Neural progenitor cell (in vitro differentiated cells): ENCODE measurements around the genes GOLGA6L6 and OR4M2B.

GRCh38 chr15:20541582-20542120, at the start of gene GOLGA6L6:
GOLGA6L6 (minus strand) TSS chr15:20541800.
- RAMPAGE, long total RNA = no peak

GRCh38 chr15:21637704-21638208, at the start of gene OR4M2B:
OR4M2B (plus strand) TSS chr15:21637909.
- RAMPAGE, long total RNA = no peak

DNA sequence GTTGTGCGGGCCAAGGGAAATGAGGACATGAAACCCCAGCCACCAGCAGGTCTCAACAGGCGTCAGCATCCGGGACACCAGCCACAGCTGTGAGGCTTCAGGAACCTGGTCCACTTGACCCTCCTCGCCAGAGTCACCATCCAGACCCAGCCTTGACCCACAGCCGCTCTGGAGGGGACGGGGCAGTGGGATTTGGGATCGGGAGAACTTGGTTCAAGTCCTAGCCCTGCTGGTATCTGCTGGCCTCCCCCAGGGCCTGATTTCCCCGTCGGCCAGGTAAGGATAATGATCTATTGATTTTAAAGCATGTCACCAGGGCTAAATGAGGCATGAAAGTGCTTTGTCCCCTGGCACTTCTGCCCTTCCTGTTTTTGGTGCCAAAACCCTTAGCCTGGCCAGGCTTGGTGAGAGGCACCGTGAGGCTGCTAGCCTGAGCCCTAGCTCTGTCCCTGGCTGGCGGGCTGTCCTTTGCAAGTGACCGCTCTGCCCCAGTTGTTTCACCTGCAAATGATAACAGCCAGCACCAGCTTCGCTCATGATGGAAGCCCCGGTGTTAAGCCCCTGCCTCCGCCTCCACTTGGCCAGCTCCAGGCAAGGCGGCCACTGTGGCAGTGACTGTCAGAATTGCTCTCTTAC, 156.5 kb downstream of the OR4N4 start:
- RAMPAGE, long total RNA = no peak

- RAMPAGE, long total RNA = no peak
These were observed 165.7 kb downstream of the OR4N4 start for GRCh38 chr15:22259973-22260382.

GRCh38 chr15:22776004-22776576, 10.4 kb upstream of the NIPA1 start:
- RAMPAGE, long total RNA = no peak

DNA sequence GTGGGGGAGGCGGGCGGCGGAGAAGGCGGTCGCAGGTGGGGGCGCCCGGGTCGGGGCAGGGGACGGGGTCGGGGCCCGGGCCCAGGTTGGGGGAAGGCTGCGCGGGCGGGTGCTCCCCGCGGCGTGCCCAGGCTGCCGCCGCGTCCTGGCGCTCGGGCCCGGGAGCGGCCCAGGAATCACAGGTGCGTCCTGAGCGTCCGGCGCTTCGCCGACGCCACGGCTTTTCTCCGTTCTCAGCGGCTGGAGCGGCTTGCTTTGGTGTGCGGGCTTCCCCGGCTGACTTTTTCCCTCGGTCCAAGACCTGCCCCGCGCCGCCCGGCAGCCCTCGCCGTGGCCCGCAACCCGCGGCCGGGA, 402 bp downstream of the NIPA1 start:
- RAMPAGE, long total RNA = no peak

- RAMPAGE, long total RNA = no peak
These were observed 28.3 kb downstream of the CYFIP1 start for GRCh38 chr15:22951865-22952290.

DNA sequence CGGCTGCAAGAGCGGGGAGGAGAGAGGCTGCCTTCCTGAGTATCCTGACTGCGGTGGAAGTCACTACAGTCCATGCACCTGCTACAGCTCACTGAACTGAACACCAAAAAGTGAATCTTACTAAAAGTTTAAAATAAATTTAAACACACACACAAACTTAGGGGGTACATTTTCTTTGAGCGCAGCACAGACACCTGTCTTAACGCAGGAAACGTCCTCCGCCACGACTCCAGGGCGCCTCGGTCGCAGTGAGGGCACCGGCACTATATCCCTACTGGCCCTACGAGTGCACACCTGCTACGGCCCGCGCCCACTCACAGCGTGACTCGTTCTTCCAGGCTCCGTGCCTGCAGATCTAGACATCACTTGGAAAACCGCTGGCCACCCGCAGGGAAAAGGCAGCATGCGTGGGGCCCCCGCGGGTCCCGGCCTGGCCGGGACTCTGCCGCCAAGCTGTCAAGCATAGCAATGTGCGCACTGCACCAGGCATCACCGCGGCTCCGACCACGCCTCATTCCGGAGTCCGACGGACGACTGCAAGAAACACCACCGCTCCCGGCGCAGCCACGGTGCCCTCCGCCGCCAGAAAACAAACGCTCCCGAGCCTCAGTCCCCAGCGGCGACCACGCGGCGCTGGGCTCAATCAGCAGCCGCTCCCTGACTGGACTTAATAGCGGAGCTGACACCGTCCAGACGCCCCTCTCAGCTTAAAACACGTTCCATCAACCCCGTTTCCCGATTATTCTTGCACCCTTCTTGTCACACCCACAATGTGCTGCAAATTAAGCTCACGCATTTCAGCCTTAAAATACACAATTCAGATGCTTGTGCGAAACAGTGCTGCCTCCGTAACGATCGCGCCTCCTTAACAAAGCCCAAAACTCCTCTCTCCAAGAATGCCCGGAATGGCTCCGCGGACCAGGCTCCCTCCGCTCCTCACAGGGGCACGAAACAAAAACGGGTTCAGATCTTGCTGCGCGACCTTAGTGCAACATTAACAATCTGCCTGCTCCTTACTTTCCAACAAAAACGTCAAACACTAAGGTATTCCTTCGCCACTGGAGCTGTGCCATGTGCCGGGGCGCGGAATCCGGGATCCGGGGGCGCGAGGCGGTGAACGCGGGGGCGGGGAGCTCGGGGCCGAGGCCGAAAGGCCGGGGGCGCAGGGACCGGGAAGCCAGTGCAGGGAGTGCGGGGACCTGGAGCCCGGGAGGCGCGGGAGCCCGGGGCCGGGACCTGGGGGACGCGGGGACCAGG, 873 bp downstream of the CYFIP1 start:
- RAMPAGE, long total RNA = no peak

- RAMPAGE, long total RNA = no peak
These were observed 23.4 kb downstream of the GOLGA6L26 start for GRCh38 chr15:23310438-23311172.

GRCh38 chr15:23401493-23402439, 45.3 kb downstream of the GOLGA6L2 start:
- RAMPAGE, long total RNA = no peak

DNA sequence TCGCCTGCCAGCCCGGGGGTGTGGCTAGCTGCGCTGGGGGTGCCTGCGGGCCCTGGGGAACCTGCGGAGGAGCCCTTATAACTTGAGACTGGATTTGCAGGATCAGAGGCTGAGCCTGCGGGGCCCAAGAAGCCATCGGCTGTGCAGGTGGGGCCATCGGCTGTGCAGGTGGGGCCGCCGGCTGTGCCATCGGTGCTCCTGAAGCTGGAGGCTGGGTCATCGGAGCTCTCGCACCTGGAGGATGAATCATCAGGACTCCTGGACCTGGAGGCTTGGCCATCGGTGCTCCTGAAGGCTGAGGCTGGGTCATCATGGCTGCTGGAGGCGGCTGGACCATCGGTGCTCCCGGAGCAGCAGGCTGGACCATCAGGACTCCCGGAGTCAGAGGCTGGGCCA, 1.0 kb downstream of the MAGEL2 start:
- RAMPAGE, long total RNA = no peak

- RAMPAGE, long total RNA = no peak
These were observed 1.2 kb downstream of the NDN start for GRCh38 chr15:23685834-23686362.

DNA sequence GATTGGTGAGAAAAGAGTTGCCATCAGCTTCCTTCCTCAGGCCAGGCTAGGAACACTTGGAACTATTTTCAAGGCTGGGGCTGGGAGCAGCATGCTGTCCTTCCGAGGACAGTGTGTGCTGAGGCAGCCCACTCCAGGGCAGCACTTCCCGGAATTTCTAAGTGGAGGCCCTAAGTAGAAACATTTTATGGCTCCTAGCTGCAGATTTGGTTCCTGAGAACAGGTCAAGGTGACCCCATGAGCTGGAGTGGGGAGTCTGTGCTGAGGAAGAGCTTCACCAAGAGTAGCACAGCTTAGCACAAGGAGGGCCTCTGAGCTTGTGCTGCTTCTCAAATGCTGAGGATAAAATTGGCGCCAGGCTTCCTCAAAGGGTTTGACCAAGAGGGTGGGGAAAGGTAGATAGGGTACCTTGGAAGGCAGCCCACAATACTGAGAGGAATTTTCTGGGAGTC, 111.1 kb upstream of the NDN start:
- RAMPAGE, long total RNA = no peak

DNA sequence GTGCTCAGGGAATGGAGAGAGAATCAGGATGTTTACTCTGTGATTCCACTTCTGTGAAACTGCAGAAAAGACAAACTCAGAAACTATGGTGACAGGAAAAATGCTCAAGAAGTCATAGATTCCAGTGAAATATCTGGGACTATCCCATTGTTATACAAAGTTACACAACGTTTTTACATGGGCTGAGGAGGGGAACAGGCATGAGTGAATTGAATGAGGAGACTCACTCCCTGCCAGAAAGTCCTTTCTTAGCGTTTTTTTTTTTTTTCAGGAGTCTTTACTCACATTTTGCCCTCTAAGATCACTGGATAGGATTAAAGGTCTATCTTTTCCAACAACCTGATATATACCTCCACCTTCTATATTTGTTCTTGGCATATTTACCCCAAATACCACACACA, 153.0 kb upstream of the NDN start:
- RAMPAGE, long total RNA = no peak

GRCh38 chr15:24915854-24916221, 38.9 kb upstream of the SNRPN start:
- RAMPAGE, long total RNA = no peak

- RAMPAGE, long total RNA = no peak
These were observed 99.3 kb downstream of the SNRPN start for GRCh38 chr15:25054098-25054534.

- RAMPAGE, long total RNA = no peak
These were observed 110.1 kb downstream of the SNRPN start for GRCh38 chr15:25064974-25065173.

DNA sequence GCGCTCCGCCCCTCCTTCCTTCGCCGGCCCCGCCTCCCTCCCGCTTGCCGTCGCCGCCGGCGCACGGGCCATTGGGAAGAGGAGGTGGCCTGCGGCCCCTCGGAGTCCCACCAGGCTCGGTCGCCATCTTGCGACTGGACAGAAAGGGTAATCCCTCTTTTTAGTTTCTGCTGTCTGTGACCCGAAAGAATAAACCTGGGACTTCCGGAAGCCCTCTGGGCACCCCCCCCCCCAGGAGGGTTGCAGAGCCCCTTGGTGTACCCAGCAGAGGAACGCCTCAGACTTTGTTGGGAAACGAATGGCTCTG, 265 bp upstream of the UBE3A start:
- RAMPAGE, long total RNA = no peak

DNA sequence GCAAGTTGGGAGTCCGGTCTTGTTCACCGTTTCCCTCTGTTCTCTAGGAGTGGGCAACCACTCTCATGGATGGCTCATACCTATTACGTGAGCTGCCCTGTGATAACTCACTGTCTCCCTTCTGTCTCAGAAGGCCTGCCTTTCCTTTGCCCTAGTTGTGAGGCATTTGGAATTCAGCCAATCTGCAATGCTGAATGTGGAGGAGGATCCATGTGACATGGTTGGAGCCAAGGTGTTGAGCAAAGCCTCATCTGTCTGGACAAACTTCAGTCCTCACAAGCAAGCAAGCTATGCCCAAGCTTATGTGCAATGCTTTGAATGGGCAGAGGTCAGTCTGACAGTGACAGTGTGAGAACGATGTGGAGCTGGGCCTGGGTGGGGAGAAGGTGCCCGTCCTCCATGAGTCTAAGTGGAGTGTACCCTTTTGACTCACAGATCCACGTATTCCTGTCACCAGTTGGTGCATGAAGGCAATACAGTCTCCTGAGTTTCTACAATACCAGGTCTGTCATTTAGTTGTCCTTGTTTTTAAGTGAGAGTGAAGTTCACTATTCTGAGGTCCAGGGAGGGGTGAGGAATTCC, 37.9 kb upstream of the ATP10A start:
- RAMPAGE, long total RNA = no peak

- RAMPAGE, long total RNA = no peak
These were observed 81.3 kb upstream of the ATP10A start for GRCh38 chr15:25944345-25944897.